Subcutaneous adipose tissue (tissue), 3 donors: ENCODE measurements around a stretch of chr2.

DNA sequence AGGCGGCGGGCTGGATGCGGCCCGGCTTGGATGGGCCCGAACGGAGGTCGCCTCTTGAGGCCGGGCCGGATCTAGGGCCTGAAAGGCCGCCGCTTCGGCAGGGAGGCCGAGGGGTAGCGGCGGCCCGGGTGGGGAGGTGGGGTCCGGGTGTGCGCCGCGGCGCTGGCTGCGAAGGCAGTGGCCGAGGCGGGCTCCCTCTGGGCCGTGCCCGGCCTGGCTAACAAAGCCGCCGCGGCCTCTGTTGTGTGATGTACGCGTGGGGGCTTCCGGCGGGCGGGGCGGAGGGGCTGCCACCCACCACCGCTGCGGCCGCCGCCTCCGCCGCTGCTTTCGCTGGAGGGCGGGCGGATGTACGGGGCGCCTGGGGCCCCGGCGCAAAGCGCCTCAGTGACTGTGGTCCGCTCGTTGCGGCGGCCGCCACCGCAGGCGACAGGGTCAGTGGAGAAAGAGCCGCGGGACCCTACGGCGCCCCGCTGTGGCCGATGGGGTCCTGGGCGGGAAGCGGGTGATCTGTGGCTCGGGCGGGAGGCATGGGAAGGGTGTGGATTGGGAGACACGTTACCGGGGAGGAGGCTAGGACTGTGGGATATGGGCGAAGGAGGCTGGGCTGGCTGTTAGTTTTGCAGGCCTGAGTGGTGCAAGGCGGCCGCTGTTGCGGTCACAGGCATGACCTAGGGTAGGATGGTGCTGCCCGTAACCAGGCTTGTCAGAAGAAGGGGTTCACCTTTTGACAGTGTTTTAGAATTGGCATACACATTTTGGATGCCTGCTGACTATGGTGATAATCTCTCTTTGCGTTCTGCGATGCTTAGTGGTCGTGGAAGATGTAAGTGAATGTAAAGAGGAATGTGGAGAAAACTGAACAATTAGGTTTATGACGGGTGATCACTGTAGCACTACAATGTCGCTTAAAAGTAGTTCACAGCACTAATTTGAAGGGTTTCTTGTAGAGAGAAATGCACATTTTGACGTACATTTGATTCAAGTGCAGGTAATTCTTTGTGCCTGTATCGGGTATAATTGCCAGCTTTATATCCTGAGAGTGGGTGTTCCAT is 677 bp downstream of the BZW1 start:
- PRO-cap: bidirectional peak, plus-strand start at position 617 of the sequence, minus-strand start at position 437 of the sequence
- RAMPAGE, long total RNA, 3 experiments: no peak in any of the 3 experiments

DNA sequence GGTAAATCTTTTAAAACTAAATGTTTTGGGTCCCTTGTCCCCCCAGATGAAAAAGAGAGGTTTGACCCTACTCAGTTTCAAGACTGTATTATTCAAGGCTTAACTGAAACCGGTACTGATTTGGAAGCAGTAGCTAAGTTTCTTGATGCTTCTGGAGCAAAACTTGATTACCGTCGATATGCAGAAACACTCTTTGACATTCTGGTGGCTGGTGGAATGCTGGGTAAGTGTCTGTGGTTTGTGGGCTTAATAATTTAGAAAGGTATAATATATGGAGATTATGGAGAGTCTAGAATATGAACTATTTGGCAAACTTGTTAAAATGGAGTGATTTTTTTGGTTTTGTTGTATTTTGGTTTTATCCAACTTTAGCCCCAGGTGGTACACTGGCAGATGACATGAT is 3.6 kb downstream of the BZW1 start:
- PRO-cap: no peak
- RAMPAGE, long total RNA, 3 experiments: no peak in any of the 3 experiments

DNA sequence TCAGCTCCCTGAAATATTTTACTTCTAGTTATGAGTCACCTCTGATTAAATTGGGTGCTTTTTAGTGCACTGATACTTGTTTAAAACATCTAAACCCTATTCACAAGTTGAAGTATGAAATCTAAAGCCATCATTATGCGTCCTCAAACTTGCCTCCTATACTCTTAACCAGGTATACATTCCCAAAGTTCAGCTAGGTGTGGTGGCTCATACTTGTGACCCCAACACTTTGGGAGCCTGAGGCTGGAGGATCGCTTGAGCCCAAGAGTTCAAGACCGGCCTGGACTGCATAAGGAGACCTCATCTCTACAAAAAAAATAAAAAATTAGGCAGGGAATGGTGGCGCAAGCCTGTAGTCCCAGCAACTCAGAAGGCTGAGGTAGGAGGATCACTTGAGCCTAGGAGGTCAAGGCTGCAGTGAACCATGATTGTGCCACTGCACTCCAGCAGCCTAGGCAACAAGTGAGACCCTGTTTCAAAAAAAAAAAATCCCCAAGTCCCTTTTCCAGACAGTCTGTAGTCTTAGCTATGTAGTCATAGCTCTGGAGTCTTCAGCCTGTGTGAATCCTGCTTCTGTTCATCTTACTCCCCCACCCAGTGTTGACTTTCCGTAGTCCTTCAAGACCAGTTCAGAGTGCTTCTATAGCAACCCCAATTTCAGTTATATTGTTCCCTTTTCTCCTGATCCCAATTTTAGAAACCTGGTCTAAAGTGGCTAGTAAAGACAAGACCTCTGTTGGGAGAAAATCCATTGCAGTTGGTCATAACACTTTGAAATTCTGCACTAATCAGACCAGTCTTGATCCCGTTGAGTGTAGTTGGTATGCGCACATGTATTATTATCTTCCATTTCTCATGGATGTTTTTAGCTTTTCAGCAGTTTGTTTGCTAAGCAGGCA is 8.7 kb downstream of the BZW1 start:
- PRO-cap: no peak
- RAMPAGE, long total RNA, 3 experiments: no peak in any of the 3 experiments

- PRO-cap: no peak
- RAMPAGE, long total RNA, 3 experiments: no peak in any of the 3 experiments
Observed at GRCh38 chr2:200832689-200833156, 21.0 kb downstream of the BZW1 start.

GRCh38 chr2:200851917-200852739 is 12.3 kb downstream of the CLK1 start:
- PRO-cap: no peak
- RAMPAGE, long total RNA, 3 experiments: no peak in any of the 3 experiments

DNA sequence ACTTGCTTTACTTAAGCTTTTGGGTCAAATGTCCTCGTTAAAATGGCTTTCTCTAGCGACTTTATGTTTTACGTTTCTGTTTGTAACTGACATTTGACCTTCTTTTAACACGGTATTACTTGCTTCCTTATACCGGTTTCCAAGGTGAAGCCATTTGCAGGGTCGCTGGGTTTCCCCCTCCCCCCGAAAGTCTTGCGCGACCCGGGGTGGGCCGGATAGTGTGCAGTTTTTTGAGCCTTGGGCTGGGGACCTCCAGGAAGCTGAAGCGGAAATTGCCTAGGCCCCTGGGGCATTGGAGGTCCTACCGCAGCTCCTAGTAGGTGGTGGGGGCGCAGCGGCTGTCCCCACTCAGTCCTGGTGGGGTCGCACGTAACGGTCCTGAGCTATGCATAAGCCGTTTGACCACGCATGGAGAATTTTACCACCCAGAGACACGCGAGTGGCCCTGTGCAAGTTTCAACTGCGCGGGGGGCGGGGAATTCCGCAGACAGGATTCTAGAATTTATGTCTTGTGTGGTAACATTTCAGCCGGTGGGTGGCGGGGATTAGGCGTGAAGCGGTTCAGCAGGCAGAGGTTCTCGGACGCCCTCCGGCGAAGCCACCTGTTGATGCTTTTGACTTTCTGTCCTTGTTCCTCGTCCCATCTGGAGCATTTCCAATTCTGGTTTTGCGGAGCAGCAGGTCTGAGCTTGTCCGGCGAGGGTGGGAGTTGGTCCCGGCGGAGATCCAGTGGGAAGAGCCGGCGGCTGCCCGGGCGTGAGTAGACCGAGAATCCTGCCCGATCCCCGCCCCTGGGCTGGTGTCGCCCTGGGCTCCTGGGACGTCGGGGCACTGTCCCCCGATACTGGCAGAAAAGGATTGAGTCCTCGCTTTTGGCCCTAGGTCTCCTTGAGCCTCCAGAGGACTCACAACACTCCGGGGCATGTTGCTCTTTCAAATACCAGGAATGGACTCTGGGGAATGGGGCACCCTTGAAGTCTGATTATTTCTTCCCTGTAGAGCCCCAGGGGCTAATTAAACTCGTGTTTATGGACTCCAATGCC is 2.5 kb downstream of the CFLAR start:
- PRO-cap: unidirectional peak, plus-strand start at position 351 of the sequence; bidirectional peak, plus-strand start at position 531 of the sequence, minus-strand start at position 462 of the sequence; unidirectional peak, minus-strand start at position 846 of the sequence
- RAMPAGE, long total RNA, 3 experiments: start-site peak on the plus strand in 3 of 3 experiments, centred at positions 544 to 681 of the sequence, 41 to 176 reads per replicate

DNA sequence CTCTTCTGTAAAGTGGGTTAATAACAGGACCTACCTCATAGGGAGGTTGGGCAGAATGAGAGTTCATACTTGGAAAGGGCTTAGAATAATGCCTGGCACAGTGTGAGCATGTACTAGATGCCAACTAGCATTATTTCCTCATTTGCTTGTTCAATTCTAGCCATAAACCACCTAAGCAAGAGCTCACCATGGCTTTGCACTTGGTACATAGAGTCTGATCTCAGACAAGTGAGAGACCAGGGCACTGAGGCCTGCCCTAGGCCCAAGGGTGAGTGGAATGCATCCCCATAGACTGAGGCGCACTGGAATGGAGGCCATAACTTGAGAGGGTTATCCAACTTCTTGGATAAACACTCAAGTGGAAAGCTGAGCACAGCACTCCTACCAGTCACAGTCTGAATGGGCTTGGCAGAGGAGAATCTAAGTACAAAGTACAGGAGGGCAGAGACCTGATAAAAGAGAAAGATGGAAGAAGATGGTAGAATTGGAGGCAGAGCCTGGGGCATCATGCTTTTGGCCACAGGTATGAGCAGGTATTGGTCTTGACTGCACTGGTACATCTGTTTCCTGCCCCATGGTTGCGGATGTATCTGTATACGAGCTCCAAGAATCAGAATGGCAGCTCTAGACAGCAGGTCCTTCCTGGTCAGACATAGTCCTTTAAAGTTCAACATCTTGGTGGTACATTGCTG is 30.4 kb upstream of the CASP10 start:
- PRO-cap: no peak
- RAMPAGE, long total RNA, 3 experiments: no peak in any of the 3 experiments

DNA sequence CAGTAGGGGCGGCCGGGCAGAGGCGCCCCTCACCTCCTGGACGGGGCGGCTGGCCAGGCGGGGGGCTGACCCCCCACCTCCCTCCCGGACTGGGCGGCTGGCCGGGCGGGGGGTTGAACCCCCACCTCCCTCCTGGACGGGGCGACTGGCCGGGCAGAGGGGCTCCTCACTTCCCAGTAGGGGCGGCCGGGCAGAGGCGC is 22.7 kb downstream of the CASP8 start:
- PRO-cap: no peak
- RAMPAGE, long total RNA, 3 experiments: no peak in any of the 3 experiments

GRCh38 chr2:201407187-201407675 is 44.0 kb downstream of the TRAK2 start:
- PRO-cap: no peak
- RAMPAGE, long total RNA, 3 experiments: no peak in any of the 3 experiments

DNA sequence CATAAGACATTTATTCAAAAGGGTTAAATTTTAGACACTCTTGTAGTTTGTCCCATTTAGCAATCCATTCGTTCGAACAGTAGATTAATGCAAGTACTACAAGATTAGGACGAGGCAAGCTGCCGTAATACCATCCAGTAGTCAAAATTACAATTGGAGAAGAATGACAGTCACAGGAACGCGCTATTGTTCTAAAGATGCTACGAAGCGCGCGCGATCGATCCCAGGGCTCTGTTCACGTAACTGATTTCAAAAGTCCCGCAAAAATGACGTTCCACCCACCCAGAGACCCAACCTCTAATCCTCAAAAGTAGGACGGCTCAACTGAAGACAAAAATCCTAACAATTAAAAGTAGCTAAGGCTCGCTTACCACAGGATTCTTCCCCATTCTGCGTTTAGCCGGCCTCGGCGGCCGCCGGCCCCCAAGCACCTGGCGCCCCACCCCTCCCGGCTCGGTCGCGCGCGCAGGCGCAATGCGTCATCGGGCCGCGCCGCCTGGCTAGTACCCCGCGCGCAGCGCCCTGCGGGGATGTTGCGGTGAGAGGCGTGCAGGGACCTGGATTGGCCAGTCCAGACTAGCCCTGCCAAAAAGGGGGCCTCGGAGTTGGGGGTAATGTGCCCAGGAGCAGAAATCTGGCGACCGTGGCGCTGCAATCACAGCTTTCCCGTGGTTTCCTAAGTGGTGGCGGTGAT is 918 bp downstream of the TMEM237 start:
- PRO-cap: bidirectional peak, plus-strand start at position 482 of the sequence, minus-strand start at position 455 of the sequence
- RAMPAGE, long total RNA, 3 experiments: start-site peak on the plus strand in 1 of 3 experiments, centred at position 500 of the sequence, 9 reads per replicate; start-site peak on the minus strand in 1 of 3 experiments, centred at position 439 of the sequence, 57 reads per replicate

- PRO-cap: no peak
- RAMPAGE, long total RNA, 3 experiments: no peak in any of the 3 experiments
Observed at GRCh38 chr2:201645199-201645534, 1.9 kb upstream of the TMEM237 start.

GRCh38 chr2:201697952-201698151 is 592 bp downstream of the MPP4 start:
- PRO-cap: unidirectional peak, minus-strand start at chr2:201698057
- RAMPAGE, long total RNA, 3 experiments: no peak in any of the 3 experiments

DNA sequence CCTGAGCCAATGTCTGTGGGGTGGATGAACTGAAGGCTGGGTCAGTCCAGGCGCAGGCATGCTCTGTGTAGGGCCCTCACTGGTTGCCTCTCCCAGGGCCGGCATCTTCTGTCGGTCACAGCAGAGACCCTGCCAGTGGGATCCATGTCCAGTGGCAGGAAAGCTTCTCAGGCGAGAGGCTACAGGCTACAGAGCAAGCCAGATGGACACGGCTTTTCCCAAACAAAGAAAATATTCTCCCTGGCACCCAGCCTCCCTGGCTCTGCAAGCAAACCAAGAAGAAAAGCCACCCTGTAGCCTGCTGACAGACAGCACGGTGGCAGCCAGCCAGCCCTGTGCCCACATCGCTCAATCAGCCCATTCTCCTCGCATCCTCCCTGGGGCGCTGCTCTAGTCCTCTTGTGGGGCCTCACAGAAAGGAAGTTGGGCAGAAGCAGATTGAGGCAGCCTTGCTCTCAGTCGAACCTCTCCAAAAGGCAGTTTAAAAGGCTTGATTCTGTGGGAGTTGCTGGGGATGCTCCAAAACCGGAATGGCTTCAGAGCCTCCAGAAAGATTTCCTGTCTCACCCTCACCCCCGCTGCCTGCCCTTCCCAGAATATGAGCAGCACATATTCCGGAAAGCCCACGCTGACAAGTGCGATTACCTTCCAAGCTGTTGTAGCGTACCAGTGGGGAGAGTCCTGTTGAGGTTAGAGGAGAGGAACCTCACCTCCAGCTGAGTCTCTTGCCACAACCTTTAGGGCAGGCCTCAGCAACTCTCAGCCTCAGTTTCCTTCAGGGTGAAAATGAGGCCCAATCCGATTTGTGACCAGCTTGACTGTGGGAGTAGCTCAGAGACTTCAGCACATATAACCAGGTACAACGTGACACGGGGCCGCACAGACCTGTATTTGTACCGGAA is 48.4 kb upstream of the FZD7 start:
- PRO-cap: no peak
- RAMPAGE, long total RNA, 3 experiments: no peak in any of the 3 experiments

DNA sequence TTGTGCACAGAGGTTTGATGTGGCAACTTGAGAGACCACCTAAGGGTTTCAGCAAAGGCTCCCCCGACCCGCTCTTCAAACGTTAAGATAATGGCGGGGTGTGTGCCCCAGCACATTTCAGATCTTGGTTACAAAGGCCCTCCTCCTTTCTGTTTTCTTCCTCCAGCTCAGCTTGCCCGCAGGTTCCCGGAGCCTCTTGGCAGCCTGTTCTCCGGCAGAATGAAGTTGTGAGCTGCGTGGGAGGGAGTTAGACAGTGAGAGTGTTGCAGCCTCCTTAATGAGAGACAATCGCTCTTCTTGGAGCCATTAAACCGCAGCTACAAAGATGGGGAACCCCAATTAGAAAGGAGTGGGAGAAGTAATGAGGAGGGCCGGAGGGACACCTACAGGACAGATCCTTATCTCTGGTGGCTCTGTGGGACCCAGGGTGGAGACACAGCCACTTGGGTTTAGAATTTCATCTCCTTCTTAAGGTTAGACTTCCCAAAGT is 76.3 kb downstream of the KIAA2012 start:
- PRO-cap: no peak
- RAMPAGE, long total RNA, 3 experiments: no peak in any of the 3 experiments

DNA sequence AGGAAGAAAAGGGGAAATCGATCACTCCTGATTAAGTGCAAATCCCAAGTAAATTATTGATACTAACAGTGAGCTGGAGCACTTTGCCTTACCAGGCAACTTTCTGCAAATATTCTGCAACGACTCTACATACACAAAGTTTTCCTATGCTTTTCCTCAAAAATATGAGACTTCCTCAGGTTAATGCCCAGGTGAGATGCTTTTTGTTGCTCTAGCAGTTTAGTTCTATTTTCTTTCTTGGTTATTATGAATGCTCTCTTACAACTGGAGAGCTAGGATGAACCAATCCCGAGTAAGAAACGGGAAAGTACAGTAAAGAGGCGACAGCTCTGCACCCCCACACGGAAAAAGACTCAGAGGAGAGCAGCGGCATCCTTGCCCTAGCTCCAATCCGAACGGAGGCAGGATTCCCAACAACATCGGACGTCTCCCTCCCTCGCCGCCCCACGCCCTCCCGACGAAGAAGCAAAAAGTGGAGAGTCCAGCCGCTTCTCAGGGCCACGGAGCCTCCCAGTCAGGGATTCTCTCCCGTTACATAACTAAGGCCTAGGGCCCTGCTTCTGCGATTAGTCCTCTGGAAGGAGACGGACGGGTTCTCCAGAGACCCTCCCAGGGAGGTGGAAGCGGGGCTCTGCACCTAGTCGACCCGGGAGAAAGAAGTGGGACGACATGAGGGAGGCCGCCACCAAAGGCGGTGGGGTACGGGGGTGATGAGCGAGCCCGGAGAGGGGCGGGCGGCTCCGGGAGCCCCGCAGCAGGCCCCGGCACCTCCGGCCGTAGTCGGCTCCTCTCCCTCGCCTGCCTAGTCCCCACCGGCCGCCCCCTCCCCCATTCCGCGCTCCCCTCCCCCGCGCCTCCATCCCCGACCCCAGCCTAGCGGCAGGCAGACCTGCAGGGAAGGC is 645 bp downstream of the SUMO1 start:
- PRO-cap: unidirectional peak, plus-strand start at position 340 of the sequence; unidirectional peak, plus-strand start at position 389 of the sequence; unidirectional peak, plus-strand start at position 457 of the sequence
- RAMPAGE, long total RNA, 3 experiments: no peak in any of the 3 experiments

- PRO-cap: no peak
- RAMPAGE, long total RNA, 3 experiments: no peak in any of the 3 experiments
Observed at GRCh38 chr2:202302575-202303130, 37.1 kb downstream of the NOP58 start.

DNA sequence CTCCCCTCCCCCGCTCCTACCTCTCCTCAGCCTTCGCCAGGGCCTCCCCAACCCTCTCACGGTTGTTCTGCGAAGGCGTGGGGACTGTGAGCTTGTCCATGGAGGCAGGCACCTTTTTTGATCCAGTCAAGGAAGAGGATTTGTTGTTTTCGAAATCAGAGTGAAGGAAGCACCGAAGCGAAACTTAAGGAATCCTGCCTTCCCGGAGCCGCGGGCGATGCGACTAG is 557 bp downstream of the BMPR2 start:
- PRO-cap: bidirectional peak, plus-strand start at position 65 of the sequence, minus-strand start outside the sequence
- RAMPAGE, long total RNA, 3 experiments: start-site peak on the plus strand in 1 of 3 experiments, centred at position 72 of the sequence, 21 reads per replicate

DNA sequence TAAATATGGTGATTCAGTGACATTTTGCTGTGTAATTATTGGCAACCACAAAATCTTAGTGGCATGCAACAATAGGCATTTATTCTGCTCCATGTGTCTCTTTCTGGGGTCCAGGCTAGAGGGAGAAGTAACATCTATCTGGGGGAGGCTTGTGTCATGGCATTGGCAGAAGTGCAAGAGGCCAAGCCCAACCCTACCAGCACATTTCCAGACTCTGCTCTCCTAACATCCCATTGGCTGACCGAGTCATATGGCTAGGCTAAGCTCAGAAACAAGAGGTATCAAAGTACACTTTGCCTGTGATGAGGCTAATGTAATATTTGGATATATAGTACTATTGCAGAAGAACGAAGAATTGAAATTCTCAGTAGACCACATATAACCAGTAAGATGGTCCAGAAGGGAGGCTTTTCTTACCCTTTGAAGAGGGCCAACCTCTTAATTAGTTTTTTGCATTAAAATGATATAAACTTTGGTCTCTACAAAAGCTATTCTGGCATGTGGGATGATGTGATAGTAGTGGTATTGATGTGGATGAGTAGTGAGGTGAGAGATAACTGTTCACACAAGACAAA is 5.2 kb downstream of the BMPR2 start:
- PRO-cap: no peak
- RAMPAGE, long total RNA, 3 experiments: no peak in any of the 3 experiments

- PRO-cap: no peak
- RAMPAGE, long total RNA, 3 experiments: no peak in any of the 3 experiments
Observed at GRCh38 chr2:202588633-202589338, 46.0 kb upstream of the FAM117B start.

- PRO-cap: bidirectional peak, plus-strand start at chr2:202806186, minus-strand start at chr2:202806057
- RAMPAGE, long total RNA, 3 experiments: no peak in any of the 3 experiments
Observed at GRCh38 chr2:202805996-202806502, 65.5 kb downstream of the ICA1L start.